Renal cortical epithelial cell (primary cell): Measurements from ENCODE around the genes NPIPB5 and USP31.

- RRBS = 2% methylated on average over 6 of the region's 21 CpGs
Measured at GRCh38 chr16:21952245-21952770, 853 bp upstream of the UQCRC2 start.

DNA sequence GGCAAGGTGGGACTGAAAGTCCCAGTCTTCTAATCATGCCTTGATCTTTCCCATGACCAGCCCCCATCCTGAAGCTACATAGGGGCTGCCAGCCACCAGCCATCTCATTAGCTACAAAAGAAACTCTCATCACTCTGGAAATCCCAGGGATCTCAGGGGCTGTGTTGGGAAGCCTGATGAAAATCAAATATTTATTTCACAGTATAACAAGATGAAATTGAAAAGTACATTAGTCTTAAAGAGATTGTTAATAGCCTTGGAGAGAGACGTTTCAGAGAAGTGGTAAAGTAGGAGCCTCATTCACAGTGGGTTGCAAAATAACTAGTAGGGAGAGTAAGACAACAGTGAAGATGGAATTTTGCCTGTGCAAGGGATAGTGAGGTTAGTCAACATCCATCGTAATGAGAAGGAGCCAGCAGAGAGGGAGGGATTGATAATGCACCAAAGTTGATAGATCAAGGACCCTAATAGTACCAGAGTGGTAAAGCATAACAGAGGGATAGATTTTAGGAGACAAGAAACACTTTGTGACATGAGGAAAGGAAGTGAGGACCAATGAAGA, 30.2 kb downstream of the MOSMO start:
- RRBS = no CpG with 5 or more reads among the region's 2 CpGs

GRCh38 chr16:22204422-22205040, 1.5 kb upstream of the EEF2K start:
- RRBS = no CpG with 5 or more reads among the region's 4 CpGs

DNA sequence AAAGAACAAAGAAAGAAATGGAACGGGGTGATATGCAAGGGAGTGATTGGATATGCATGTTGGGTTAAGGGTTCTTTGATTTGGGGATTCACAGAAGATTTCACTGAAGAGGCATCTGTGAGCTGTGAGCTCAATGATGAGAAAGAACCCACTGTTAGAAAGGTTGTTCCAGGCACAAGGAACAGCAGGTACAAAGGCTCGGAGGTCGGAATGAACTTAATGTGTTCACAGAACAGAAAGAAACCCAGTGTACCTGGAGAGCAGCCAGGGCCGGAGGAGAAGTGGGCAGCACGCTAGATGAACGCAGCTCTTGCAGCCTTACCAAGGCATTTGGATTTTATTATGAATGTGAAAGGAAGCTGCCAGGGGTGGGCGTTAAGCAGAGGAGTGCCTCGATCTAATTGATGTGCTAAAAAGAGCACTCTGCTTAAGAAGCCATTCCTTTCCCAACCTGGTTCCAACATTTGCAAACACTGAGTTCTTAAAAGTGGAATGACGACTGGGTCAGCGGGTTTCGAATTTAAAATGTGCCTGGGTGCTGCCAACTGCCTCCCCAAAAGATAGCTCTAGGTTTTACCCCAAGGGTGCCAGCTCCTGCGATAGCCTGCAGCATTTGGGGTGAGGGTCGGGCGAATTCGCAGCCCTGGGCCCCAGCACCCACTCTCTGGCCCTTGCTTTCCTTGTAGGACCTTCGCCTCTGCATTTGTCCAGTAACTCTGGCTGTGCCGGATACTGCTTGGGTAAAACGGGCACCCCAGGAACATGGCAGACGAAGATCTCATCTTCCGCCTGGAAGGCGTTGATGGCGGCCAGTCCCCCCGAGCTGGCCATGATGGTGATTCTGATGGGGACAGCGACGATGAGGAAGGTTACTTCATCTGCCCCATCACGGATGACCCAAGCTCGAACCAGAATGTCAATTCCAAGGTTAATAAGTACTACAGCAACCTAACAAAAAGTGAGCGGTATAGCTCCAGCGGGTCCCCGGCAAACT, 19.2 kb downstream of the EEF2K start:
- RRBS = no CpG with 5 or more reads among the region's 30 CpGs

GRCh38 chr16:22232983-22233341, 26.9 kb downstream of the EEF2K start:
- RRBS = no CpG with 5 or more reads among the region's 7 CpGs

GRCh38 chr16:22234834-22235037, 28.7 kb downstream of the EEF2K start:
- RRBS = no CpG with 5 or more reads among the region's 1 CpG

- RRBS = no CpG with 5 or more reads among the region's 13 CpGs
Measured at GRCh38 chr16:22297558-22297682, 211 bp downstream of the POLR3E start.

DNA sequence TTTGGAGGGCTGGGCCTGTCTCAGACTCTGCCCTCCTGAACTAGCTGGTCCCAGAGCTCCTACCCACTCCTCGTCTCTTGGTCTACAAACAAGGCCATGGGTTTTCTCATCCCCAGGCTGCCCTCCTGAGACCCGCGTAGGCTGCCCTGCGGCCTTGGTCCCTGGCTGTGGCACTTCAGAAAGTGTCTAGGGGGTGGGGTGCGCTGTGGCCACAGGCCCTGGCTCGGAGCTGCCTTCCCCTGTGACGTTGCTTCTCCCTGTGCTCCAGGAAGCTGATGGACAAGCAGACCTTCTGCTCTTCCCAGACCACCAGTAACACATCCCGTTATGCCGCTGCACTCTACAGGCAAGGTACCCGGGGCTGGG, 11.9 kb downstream of the POLR3E start:
- RRBS = no CpG with 5 or more reads among the region's 10 CpGs

- RRBS = no CpG with 5 or more reads among the region's 7 CpGs
Measured at GRCh38 chr16:22375374-22375675, 906 bp upstream of the CDR2 start.

- RRBS = no CpG with 5 or more reads among the region's 3 CpGs
Measured at GRCh38 chr16:22510667-22510967, at the start of gene NPIPB5. Gene NPIPB5, plus strand, starts transcription at chr16:22510891.

GRCh38 chr16:22685388-22686080, 128.4 kb upstream of the HS3ST2 start:
- RRBS = no CpG with 5 or more reads among the region's 5 CpGs

GRCh38 chr16:23124300-23124769, 24.9 kb downstream of the USP31 start:
- RRBS = 4% methylated on average over 3 of the region's 9 CpGs

DNA sequence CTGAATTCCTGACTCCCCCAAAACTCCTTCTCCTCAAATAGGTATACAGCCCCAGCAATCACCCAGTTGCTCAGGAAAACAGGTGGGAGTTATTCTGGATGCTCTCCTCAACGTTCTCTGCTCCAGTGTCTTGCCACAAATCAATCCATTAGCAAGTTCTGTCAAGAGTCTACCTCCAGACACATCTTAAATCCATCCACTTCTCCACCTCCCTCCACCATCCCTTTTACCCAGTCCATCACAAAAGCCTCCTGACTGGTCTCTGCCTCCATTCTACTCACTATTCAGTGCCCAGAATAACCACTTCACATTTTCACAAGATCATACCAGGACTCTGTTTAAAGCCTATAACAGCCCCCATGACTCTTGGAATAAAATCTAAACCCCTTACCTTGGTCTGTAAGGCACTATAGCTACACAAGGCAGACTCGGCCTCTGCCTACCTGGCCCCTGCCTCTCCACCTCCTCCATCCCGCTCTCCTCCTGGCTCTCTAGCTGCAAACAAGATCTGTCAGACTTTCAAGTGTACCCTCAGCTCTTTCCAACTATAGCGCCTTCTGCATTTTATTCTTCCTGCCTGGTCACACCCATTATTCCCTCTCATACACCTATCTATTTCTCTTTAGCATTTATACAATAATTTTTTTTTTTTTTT, 8.4 kb downstream of the USP31 start:
- RRBS = no CpG with 5 or more reads among the region's 4 CpGs

DNA sequence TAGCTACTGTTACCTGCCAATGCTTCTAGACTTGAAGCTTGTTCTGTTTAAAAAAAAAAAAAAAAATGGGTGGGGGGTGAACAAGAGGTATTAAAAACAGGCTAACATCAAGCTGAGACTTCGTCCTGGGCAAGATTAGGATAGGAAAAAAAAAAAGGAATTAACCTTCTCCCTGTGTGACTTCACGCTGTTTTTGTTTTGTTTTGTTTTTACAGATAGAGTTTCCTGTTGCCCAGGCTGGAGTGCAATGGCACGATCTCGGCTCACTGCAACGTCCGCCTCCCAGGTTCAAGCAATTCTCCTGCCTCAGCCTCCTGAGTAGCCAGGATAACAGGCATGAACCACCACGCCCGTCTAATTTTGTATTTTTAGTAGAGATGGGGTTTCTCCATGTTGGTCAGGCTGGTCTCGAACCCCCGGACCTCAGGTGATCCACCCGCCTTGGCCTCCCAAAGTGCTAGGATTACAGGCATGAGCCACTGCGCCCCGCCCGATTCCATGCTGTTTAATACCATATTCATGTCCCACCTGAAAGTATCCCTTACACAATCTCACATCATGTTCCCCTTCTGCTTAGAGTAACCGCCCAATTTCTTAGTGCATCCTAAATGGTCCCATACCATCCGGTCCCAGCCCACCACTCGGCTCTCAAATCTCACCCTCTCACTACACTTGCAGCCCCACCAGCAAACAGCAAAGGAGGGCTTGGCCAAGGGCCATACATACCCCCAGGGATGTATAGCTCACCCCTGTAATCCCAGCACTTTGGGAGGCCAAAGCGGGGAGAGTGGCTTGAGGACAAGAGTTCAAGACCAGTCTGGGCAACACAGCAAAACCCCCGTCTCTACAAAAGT, 2.1 kb downstream of the USP31 start:
- RRBS = no CpG with 5 or more reads among the region's 19 CpGs

- RRBS = 2% methylated on average over 76 of the region's 98 CpGs
Measured at GRCh38 chr16:23149125-23149908, at the start of gene USP31. Gene USP31, minus strand, starts transcription at chr16:23149452.

GRCh38 chr16:23278085-23278488, 24.0 kb upstream of the SCNN1B start:
- RRBS = no CpG with 5 or more reads among the region's 2 CpGs

- RRBS = no CpG with 5 or more reads among the region's 12 CpGs
Measured at GRCh38 chr16:23424474-23424938, 28.5 kb downstream of the COG7 start.

DNA sequence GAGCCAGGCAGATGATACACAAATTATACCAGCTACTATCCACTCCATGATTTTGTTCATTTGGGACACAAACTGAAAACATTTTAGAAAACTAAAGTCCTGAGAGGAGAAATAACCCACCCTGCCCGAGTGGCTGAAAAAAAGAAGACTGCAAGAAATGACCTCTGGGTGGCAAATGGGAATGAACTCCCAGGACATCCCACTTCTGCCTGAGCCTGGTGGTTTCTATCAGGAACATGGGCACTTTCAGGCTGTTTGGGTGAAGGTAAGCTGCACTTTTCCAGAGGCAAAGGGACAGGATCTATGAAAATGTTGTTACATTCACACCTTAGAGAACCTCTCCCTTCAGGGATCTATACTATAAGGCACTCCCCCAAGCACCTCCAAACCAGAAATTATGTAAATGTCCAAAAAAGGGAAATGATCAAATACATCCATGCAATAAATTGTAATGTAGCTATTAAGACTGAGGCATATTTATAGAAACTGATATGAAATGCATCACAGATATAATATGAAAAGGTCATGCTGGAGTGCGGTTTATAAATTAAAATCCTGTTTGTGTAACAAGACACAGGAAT, 23.2 kb upstream of the COG7 start:
- RRBS = no CpG with 5 or more reads among the region's 2 CpGs

DNA sequence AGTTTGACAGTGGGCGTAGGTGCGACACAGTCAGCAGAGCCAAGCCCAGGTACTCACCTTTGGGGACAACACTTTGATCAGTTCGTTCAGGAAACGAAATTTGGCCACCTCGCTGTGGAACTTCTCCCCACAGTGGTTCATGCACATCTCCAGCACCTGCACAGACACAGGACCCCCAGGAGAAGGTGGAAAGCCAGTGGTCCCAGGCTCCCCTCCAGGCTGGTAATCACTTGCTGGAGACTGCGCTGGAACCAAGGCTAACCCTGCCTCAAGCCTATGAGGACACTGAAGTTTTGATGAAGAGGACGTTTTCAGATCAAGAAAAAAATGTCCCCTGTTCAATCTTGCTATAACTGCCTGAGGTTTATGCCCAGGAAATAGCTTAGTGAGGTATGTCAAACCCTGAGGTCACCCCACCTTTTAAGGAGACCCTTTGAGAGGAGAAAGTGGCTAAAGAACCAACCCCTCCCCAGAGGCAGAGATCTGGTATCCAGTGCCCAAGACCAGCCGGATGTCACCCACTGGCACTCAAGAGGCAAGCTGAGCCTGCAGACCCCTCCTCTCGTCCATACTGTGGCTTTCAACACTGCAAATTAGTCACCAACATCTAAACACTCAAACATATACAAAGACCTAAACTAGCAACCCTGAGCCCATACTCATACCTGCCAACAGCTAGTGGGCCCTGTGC, 16.8 kb downstream of the GGA2 start:
- RRBS = no CpG with 5 or more reads among the region's 9 CpGs

GRCh38 chr16:23497129-23497956, 13.0 kb downstream of the GGA2 start:
- RRBS = no CpG with 5 or more reads among the region's 17 CpGs